ENCODE data around the genes CDKN2A and C9orf72.

- PRO-cap = no peak
- RAMPAGE, long total RNA, 4 experiments = no peak in any of the 4 experiments
Measured at GRCh38 chr9:21854417-21855477, 52.3 kb downstream of the MTAP start.

DNA sequence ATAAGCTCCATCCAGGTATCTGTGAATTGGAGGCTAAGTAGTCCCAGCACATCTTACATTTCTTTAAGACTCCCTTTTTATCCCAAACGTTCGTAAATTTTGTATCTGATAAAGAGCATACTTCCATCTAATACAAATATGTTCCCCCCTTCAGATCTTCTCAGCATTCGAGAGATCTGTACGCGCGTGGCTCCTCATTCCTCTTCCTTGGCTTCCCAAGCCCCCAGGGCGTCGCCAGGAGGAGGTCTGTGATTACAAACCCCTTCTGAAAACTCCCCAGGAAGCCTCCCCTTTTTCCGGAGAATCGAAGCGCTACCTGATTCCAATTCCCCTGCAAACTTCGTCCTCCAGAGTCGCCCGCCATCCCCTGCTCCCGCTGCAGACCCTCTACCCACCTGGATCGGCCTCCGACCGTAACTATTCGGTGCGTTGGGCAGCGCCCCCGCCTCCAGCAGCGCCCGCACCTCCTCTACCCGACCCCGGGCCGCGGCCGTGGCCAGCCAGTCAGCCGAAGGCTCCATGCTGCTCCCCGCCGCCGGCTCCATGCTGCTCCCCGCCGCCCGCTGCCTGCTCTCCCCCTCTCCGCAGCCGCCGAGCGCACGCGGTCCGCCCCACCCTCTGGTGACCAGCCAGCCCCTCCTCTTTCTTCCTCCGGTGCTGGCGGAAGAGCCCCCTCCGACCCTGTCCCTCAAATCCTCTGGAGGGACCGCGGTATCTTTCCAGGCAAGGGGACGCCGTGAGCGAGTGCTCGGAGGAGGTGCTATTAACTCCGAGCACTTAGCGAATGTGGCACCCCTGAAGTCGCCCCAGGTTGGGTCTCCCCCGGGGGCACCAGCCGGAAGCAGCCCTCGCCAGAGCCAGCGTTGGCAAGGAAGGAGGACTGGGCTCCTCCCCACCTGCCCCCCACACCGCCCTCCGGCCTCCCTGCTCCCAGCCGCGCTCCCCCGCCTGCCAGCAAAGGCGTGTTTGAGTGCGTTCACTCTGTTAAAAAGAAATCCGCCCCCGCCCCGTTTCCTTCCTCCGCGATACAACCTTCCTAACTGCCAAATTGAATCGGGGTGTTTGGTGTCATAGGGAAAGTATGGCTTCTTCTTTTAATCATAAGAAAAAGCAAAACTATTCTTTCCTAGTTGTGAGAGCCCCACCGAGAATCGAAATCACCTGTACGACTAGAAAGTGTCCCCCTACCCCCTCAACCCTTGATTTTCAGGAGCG, at the start of gene CDKN2A:
TSS of gene CDKN2A (minus strand) at position 575 of the 1,215 bp plus-strand sequence.
- PRO-cap = no peak
- RAMPAGE, long total RNA, 4 experiments = no peak in any of the 4 experiments

GRCh38 chr9:22005050-22006206, 3.7 kb downstream of the CDKN2B start:
- PRO-cap = no peak
- RAMPAGE, long total RNA, 4 experiments = no peak in any of the 4 experiments

DNA sequence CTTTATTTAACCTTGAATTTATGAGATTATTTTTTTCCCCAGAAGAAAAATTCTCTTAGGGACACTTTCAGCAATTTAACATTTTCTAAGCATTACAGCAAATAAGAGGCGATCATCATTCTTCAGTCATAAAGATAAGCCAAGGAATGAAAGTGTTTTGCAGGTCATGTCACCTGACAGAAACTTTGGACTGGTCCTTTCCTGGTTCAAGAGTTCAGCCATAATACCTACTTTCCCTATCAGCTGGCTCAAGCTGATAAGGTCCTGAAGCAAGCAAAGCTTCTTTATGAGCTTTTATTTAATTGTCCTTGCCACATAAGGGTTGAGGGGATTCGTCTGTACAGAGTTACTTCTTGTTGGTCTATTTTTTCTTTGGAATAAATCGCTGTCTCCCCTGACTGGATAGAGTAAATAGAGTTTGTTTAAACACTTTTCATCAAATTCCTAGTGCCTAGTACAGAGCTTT, 99.9 kb upstream of the CDKN2B start:
- PRO-cap = no peak
- RAMPAGE, long total RNA, 4 experiments = no peak in any of the 4 experiments

GRCh38 chr9:22237964-22238542, 208.6 kb upstream of the DMRTA1 start:
- PRO-cap = no peak
- RAMPAGE, long total RNA, 4 experiments = no peak in any of the 4 experiments

GRCh38 chr9:22820668-22820961, 374.0 kb downstream of the DMRTA1 start:
- PRO-cap = no peak
- RAMPAGE, long total RNA, 4 experiments = no peak in any of the 4 experiments

- PRO-cap = no peak
- RAMPAGE, long total RNA, 4 experiments = no peak in any of the 4 experiments
Measured at GRCh38 chr9:23434747-23435194, 391.3 kb downstream of the ELAVL2 start.

DNA sequence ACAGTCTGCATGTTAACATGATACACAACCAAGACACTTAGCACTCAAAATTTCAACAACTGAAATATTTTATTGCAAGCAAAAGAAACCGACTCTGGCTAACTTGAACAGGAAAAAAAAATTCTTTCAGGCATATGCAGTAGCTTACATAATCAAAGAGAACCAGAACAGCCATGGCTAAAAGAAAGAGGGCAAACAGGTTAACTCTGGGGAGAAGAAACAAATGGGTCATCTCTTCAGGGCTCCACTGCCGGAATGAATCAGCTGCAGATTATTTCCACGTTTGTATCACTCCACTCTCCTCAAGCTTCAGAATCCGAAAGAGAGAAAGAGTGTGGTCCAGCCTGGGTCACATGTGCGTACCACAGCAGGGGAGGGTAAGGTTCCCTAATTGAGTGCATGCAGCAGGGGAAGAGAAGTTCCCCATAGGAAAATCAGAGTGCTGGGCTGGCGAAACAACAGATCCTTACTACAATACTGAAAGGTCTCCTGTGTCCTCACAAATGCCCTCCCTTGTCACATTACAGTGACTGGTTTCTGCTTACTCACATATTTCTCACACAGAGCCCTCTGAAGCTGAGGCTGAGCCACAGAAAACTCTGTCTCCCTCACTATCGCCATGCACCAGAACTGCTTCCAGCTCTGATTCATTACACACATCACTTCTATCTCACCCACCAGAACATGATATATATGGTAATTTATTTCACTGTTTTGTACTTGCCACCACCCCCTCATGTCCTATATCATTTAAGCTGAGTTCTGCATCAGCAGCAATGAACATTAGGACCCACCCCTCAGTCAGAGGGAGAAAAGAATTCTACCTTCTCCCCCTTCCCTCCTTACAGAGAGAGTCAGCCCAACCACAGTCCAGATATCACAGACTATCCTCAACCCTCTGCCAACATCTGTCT, 532.1 kb upstream of the TUSC1 start:
- PRO-cap = no peak
- RAMPAGE, long total RNA, 4 experiments = no peak in any of the 4 experiments

- PRO-cap = no peak
- RAMPAGE, long total RNA, 4 experiments = no peak in any of the 4 experiments
Measured at GRCh38 chr9:26975520-26976802, 19.7 kb downstream of the IFT74 start.

DNA sequence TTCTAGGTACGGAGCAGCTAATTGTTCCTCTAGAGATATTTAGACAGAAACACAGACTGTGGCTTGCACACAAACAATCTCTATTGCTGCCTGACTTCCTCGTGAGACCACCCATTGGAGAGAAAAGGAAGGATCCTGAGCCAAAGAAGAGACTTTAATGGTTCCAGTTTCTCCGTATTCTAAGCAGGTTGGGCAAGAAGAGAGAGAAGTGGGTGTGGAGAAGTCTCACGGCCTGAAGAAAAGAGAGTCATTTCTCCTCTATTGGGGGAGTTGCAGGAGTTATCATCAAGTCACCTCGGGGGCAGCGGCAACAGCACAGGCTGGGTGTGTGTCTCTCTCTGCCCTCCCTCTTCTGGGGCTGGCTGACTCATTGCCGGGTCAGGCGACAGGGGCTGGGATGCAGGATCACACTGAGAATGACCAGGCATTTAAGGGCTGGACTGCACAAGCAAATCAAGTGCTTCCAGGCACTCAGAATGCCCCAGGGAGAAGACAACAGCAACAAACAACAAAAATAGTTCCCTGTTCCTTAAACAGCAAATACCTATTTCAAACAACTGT, 6.2 kb upstream of the EQTN start:
- PRO-cap = no peak
- RAMPAGE, long total RNA, 4 experiments = no peak in any of the 4 experiments

- PRO-cap = no peak
- RAMPAGE, long total RNA, 4 experiments = no peak in any of the 4 experiments
Measured at GRCh38 chr9:27341553-27341790, 44.5 kb upstream of the EQTN start.

DNA sequence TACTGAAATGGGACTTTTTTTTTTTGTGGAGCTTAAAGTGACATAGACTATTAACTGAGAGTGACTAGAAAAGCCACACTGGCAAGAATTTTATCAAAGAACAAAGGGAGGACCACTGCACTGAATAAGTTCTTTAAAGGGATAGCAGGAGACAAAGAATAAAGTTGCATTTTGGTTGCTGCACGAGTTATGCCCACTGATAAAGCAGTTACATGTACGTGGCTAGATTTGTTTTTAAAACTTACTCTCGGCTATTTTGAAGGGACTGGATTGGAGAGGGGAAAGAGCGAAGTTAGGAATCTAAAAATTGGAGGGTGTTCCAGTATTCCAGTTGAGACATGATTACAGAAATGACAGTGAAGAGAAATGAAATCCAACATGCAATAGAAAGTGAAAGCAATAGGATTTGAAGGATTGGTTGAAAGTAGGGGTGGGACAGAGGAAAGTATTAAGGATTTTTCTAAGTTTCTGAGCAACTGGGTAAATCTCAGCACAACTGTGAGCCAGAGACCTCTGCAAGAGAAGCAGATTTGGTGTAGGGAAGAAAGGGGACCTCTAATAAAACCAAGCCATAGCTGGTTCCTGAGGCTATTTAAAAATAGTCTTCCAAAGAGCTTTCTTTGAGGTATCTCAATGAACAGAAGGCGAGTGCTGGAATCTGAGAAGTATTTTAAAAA, 110.6 kb upstream of the IFNK start:
- PRO-cap = no peak
- RAMPAGE, long total RNA, 4 experiments = no peak in any of the 4 experiments

DNA sequence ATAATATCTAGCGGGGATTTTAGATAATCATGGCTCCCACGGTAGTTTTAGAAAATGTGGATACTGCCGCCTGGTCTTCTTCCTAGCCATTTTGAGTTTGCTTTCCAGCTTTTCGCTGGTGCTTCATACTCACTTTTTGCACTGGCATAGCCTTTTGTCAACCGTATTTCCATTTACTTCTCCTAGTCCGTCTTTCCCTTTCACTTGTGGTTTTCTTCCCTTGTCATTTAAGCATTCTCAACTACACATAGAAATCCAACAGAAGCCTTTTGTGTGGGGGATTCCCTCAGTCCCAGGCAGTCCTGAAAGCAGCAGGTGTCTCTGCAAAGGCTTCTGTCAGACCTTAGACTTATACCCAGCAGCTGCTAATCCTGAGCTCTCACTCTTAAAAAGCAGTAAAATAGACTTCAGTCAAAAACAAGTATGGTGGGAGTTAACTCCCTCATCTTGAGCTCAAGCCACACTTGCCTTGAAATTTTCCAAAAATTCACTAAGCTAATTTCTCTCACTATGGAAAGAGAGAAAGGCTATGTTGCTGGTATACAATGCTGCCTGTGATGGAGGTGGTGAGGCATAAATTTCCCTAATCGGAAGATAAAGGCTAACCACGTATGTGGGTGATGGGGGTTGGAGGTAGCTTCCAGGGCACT, 35.0 kb upstream of the IFNK start:
- PRO-cap = no peak
- RAMPAGE, long total RNA, 4 experiments = no peak in any of the 4 experiments

GRCh38 chr9:27528619-27528915, 1.0 kb downstream of the MOB3B start:
- PRO-cap = no peak
- RAMPAGE, long total RNA, 4 experiments = no peak in any of the 4 experiments

GRCh38 chr9:27572486-27573343, 566 bp downstream of the C9orf72 start:
- PRO-cap = no peak
- RAMPAGE, long total RNA, 4 experiments = start-site peak on the plus strand in 1 of 4 experiments, at chr9:27572897-27572965 at its widest, 5 reads per replicate

DNA sequence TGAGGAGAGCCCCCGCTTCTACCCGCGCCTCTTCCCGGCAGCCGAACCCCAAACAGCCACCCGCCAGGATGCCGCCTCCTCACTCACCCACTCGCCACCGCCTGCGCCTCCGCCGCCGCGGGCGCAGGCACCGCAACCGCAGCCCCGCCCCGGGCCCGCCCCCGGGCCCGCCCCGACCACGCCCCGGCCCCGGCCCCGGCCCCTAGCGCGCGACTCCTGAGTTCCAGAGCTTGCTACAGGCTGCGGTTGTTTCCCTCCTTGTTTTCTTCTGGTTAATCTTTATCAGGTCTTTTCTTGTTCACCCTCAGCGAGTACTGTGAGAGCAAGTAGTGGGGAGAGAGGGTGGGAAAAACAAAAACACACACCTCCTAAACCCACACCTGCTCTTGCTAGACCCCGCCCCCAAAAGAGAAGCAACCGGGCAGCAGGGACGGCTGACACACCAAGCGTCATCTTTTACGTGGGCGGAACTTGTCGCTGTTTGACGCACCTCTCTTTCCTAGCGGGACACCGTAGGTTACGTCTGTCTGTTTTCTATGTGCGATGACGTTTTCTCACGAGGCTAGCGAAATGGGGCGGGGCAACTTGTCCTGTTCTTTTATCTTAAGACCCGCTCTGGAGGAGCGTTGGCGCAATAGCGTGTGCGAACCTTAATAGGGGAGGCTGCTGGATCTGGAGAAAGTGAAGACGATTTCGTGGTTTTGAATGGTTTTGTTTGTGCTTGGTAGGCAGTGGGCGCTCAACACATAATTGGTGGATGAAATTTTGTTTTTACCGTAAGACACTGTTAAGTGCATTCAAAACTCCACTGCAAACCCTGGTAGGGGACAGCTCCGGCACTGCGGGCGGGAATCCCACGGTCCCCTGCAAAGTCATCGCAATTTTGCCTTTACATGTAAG, at the start of gene C9orf72:
TSS of gene C9orf72 (minus strand) at position 138 of the 900 bp plus-strand sequence.
- PRO-cap = unidirectional peak, minus-strand start at position 103 of the sequence; unidirectional peak, plus-strand start at position 632 of the sequence
- RAMPAGE, long total RNA, 4 experiments = start-site peak on the minus strand in 4 of 4 experiments, centred at positions 105 to 113 of the sequence, 379 to 4,654 reads per replicate

DNA sequence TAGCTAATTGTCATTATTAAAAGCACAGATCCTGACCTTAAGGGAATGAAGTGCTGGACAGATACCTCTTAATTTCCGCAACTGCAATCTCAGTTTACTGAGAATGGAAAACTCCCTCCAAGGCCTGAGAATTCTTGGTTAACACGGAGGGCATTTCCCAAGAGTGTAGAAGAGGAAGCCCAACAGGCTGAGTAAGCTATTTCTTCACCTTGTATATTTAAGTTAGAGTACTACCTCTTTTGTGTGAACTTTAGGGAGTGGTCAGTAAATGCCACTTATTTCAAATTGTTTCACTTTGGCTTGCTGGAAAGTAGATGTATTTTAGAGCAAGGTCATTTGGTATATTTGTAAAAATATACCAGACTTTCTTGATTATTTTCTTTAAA, 25.8 kb upstream of the C9orf72 start:
- PRO-cap = no peak
- RAMPAGE, long total RNA, 4 experiments = no peak in any of the 4 experiments

DNA sequence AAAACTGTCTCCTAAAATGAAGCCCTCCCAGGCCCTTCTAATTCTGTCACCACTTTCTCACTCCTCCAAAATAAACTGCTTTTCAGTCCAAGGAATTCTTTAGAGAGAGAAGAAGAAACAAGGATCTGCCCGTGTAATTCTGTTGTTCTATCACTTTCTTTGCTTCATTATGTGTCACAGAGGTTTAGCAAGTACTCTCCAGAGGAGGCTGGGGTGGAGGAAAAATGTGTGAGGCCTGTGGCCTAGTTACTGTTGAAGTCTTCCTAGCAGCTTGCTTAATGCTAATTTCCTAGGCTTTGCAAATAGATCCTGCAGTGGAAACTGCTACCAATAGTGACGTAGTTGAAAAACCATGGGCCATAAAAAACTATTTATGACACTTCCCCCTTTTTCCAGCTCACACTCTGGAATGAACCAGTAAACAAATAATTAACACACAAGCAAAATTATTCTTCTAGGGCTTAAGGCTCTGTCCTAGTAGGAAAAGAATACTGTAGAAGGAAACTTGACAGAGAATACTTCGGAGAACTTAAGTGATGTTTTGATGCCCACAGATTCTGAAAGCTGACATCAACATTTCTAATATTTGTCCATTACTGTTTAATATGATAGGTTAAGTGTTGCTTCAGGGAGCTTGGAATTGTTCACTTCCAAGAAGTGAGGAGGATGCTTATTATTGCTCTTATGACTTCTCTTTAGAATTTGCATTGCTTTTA, 27.0 kb upstream of the C9orf72 start:
- PRO-cap = no peak
- RAMPAGE, long total RNA, 4 experiments = no peak in any of the 4 experiments

DNA sequence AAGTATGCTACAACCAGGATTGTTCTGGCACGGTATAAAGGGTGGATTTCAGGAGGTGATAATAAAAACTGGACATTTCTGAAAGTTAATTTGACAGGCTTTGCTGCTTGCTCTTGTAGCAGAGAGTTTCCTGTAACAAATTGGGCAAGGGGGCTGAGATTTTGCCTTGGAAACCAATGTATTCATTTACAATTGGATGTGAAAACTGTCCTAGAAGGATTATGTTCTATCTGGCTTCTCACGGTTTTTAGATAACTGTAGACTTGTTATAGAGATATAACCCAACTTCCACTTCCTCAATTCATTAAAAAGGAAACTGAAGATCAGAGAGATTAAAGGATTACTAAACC, 129.8 kb upstream of the C9orf72 start:
- PRO-cap = no peak
- RAMPAGE, long total RNA, 4 experiments = no peak in any of the 4 experiments

DNA sequence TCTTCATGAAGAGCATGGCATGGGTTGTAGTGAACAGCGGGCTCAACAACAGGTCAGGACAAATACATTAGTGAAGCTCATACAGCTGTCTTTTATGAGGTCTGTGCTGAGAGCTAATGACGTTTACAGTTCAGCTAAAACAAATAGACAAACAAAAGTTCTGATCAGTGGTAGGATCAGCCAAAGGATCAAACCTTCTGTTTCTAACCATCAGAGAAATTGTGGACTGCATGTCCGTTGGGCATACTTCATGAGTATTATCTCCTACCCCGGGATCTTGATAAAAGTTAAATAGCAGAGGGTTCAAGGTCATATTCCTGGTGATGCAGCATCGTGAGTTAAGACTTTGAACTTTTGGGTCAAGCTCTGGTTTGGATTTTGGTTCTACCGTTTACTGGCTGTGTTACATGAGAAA, 37.9 kb downstream of the ACO1 start:
- PRO-cap = no peak
- RAMPAGE, long total RNA, 4 experiments = no peak in any of the 4 experiments